Subcutaneous adipose tissue (tissue), 3 donors: ENCODE measurements around the genes SNAP25 and ISM1.

GRCh38 chr20:8431826-8432551, 299.9 kb downstream of the PLCB1 start:
- PRO-cap, result no peak
- RAMPAGE, long total RNA, 3 experiments, result no peak in any of the 3 experiments

GRCh38 chr20:8774414-8775096, 294.3 kb upstream of the PLCB4 start:
- PRO-cap, result no peak
- RAMPAGE, long total RNA, 3 experiments, result no peak in any of the 3 experiments

DNA sequence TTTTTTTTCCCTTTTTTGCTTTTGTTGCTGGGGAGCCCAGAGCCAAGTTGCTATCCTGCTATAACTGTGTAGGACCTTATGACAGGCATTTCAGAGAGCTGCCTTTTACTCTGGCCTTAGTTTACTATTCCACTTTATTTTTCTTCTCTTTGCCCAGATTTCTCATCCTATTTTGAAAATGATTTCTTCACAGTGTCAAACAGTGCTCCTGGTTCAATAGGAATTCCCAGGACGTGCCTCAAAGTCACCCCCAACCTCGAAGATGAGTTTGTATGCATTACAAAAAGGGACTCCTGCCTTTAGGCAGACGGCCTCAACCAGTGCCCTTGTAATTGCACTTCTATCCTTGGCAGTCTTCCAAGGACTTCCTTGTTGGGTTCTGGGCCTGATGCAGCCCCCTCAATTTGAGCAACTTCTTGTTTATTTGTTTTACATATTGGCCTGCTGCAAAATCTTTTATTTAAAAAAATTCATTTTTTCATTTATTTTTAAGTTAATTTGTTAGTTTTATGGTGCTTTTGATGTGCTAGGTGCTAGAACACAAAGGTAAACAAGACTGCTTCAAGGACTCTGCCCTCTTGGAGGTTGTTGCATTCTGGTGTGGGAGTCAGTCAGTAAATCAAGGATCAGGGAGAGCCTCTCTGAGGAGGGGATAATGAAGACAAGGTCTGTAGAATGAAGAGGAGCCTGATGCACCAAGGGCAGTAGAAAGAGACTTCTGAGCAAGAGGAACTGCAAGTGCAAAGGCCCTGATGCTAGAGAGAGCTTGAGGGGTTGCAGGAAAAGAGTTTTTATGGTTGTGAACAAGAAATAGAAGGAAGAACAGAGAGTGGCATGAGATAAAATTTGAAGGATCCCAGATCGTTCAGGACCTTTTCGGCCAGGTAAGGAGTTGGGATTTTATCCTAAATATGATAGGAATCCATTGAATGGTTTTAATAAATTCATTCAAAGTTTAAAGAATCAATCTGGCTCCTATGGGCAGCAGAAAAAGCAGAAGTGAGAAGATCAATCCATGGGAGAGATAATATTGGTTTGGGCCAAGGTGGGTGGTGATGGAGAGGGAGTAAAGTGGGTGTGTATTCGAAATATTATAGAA, 181.4 kb upstream of the LAMP5 start:
- PRO-cap, result no peak
- RAMPAGE, long total RNA, 3 experiments, result no peak in any of the 3 experiments

GRCh38 chr20:9515611-9516238, 1.3 kb downstream of the LAMP5 start:
- PRO-cap, result no peak
- RAMPAGE, long total RNA, 3 experiments, result no peak in any of the 3 experiments

- PRO-cap, result no peak
- RAMPAGE, long total RNA, 3 experiments, result no peak in any of the 3 experiments
Measured at GRCh38 chr20:9889437-9889965, 50.6 kb upstream of the PAK5 start.

DNA sequence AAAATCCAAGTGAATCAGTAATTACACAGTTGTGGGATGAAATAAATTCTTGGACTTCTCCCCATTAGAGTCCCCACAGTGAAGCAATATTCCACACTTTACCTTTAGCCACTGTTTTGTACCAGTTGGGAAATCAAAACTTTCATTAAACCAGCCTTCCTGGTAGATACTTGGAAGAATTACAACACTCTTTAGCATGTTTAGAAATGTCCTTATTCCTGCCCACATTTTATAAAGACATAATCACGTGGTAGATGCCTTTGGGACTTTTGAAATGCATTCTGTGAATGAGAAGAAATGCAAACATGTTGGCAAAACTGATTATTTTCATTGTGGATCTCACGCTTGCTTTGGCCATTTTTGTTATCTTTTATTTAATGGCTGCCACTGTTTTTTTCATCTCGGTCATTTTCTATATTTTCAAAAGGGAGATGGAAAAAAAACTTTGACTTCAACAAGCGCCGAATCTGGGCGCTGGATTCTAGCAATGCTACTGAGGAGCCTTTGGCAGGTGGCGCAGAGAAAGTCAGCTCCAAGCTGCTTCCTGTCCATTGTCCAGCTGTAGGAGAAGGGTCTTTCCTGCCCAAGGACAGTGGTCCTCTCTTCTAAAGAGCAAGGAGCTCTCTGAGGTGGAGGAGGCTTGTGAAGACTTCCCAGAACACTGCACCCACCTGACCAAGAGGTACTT, 48.8 kb upstream of the ANKEF1 start:
- PRO-cap, result no peak
- RAMPAGE, long total RNA, 3 experiments, result start-site peak on the plus strand in 3 of 3 experiments, centred at positions 298 to 322 of the sequence, 22 to 33 reads per replicate

DNA sequence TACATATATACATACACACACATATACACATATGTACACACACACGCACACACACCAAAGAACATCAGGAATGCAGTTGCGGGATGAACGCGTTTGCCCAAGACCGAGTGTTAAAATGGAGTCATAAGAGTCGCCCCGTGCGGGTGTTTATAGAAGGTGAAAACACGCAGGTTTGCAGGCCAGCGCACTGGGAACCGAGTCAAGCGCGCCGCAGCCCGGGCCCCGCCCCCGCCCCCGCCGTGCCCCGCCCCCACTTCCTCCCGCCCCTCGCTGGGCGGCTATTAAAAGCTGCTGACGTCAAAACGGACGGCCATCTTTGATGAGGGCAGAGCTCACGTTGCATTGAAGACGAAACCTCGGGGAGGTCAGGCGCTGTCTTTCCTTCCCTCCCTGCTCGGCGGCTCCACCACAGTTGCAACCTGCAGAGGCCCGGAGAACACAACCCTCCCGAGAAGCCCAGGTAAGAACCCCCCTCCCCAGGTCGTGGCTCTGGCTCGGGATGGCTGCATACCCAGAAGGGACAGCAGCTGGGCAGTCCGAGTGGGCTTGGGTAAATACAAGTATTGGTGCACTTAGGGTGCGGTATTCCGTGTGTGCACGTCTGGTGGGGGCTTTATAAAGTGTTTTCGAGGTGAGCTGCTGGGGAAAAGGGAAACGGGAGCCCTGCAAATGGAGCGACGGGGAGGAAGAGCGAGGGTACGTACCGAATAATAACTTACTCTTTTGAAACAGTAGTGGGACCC, at the start of gene SNAP25:
Gene SNAP25 (plus strand): TSS at position 313 of the 743 bp plus-strand sequence.
- PRO-cap, result bidirectional peak, plus-strand start at position 340 of the sequence, minus-strand start at position 123 of the sequence
- RAMPAGE, long total RNA, 3 experiments, result no peak in any of the 3 experiments

DNA sequence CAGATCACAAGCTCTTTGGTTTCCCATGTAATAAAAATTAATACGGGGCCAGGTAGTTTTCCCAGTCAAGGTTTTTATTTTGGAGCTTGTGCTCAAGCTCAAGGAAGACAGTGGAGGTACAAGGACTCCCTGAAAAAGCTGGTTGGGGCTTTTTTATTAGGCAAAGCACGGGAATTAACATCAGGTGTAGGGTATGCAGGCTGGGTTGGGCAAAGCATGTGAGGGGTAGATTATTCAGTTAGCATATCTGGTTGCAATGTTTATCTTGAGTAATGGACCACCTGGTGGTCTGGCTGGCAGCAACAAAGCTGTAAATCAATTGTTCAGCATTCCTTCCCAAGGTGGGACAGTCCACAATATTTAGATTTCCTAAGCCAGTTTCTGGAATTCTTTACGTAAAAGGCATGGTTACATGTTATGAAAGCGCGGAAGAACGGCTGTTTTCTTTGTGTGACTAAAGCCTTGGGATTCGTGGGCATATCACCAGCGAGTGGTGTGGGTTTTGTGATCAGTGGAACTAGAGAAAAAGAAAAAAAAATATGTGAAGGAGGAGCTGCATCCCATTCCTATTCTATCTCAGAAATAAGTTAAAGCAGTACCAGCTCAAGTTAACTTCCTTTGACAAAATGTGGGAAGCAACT, 81.7 kb downstream of the MKKS start:
- PRO-cap, result no peak
- RAMPAGE, long total RNA, 3 experiments, result no peak in any of the 3 experiments

DNA sequence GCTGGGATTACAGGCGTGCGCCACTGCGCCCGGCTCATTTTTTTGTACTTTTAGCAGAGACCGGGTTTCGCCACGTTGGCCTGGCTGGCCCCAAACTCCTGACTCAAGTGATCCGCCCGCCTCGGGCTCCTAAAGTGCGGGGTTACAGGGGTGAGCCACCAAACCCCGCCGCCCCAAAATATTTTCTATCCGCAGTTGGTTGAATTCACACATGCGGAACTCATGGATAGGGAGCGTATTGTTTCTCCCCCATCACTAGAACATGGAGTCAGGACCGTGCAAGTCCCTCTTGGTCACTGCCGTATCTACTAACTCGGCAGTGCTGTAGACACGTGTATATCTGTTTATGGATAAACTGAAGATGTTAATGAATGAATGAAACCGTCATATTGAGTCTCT, 889 bp downstream of the MKKS start:
- PRO-cap, result no peak
- RAMPAGE, long total RNA, 3 experiments, result no peak in any of the 3 experiments

- PRO-cap, result no peak
- RAMPAGE, long total RNA, 3 experiments, result no peak in any of the 3 experiments
Measured at GRCh38 chr20:10637628-10637948, 36.2 kb downstream of the JAG1 start.

DNA sequence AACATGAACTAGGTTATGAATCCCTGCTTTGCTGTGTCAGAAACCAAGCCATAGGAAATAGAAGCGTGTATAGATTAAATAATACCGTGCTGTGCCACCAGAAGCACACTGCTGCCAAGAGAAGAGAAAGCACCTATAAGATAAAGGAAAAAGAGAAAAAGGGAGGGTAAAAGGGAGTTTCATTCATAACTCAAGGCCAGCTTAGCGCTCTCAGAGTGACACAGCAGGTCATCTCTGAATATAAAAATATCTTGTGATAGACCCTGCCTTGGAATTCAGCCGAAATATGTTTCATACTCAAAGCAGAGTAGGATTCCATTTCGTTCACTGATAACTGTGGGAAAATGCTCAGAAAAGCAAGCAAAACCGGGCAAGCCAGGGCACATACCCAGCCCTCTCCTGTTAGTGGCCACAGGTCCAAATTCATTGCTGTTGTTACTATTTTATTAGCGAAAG, 8.7 kb downstream of the JAG1 start:
- PRO-cap, result no peak
- RAMPAGE, long total RNA, 3 experiments, result no peak in any of the 3 experiments

DNA sequence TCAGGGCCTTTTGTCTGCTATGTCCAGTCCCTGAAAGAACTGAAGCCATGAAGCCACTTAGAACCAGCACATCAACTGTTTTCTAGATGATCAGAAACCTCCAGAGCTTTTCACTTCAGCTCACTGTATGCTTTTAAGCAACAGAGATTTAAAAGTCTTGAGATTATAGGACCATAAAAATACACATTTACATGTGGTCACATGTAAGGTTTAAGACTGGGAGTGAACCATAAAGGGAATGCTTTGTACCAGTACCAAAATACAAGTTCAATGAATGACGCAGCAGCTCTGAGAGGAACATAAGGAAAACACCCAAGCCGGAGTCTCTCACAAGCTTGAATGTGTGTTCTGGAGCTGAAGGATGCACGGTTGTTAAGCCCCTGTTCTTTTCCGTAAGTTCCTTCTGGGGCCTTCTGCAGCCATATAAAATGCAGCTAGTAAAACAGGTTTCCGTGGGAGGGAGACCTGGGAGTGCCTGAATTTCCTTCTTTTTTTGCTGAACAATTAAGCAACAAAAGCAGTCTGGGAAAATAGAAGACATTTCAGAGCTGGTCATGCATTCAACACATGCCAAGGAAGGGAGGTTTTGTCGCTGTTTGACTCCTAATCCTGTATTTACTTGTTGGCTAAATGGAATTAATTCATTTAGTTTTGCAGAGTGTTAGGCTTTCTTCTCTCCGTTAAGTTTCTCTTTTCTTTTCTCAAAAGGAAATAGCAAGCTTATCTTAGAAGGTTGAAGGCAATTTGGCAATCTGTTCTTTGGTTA, 73.2 kb upstream of the JAG1 start:
- PRO-cap, result no peak
- RAMPAGE, long total RNA, 3 experiments, result no peak in any of the 3 experiments

DNA sequence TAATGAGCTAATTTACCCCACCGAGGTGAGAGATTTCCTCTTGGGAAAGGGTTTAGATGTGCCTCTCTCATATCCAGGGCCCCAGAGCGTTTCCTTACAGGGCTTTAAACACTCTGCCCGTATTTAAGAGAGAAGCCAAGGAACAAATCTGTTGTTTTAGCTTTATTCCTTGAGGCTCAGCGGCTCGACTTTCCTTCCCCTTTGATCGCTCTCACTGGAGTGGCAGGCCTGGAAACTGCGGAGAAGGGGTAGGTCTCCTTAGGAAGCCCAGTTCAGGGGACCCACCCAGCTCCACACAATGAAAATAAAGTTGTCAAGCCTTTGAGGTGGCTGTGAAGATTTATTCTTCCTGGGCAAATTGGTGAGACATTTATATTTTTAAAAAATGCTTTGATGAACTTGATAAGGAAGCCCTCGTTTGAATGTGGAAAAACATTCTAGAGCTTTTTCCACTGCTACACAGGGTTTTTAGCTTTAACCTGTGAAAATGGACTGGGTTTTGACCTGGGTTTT, 132.0 kb upstream of the JAG1 start:
- PRO-cap, result no peak
- RAMPAGE, long total RNA, 3 experiments, result no peak in any of the 3 experiments

- PRO-cap, result no peak
- RAMPAGE, long total RNA, 3 experiments, result no peak in any of the 3 experiments
Measured at GRCh38 chr20:11108025-11108499, 434.3 kb upstream of the JAG1 start.

DNA sequence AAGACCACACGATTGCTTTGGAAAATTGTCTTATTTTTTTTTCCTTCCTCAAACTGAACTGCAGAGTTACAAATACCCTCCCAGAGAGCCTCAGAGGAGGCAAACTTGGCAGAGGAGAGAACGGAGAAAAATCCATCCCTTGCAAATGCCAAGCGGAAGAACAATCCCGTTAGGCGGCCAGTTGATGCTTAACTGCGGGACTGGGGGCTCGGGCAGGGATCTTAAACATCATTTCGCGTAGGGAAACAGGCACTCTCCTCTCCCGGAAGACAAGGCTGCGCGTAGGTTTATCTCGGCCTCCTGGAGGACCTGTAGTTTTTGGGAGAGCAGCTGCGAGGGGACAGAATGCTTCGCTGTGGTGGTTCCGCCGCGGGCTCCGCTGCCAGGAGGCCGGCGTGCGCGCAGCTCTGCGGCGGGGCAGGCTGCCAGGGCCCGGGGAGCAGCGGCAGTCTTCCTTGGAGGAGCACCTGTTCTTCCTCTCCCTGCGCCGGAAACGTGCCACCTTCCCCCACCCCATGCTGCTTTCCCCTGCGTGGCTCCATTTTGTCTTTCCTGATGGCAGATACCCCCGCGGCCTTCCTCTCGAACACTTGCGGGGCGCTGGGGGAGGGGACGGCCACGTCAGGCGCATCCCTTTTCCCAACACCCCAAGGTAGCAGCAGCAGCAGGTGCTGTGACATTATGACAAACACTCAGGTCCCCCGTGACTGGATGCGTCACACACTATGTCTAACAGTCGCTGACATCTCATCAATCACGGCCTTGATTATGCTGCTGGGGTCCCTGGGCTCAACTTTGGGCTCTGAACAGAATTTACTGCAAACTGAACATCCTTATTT, 230.8 kb upstream of the BTBD3 start:
- PRO-cap, result no peak
- RAMPAGE, long total RNA, 3 experiments, result no peak in any of the 3 experiments

DNA sequence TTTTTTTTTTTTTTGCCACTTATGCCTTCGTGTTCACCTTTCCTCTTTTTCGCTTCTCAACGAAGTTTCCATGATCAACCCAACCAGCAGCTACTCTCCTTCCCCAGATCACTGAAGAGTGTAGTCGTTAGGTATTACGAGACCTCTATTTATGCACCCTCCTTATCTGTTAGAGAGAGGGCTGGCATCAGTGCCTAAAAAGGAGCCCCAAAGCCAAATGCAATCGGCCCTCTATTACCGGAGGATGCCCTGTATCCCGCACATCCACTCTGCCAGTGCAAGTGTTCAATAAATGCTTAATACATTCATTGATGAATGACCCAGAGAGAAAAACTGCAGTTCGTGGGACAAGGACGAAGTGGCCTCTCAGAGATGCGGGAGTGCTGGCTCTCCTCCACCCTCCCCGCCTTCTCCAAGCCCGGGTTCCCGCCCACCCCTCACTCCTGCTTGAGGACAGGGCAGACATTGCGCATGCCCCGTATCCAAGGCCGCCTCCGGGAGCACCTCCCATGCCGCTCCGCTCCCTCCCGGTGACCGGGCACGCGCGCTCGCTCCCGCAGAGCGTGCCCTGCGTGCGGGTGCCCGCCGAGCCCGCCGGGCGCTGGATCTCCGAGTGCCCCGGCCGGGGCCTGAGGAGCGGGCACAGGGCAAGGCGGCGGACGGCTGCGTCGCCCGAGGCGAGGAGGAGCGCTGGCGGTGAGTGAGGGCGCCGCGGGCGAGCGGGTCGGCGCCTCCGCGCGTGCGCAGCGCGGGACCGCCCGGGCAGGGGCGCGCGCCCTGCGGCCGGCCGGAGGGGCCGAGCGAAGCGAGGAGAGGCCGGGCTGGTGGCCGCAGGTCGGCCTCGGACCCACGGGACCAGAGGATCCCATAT, 27.2 kb upstream of the BTBD3 start:
- PRO-cap, result unidirectional peak, plus-strand start at position 612 of the sequence; unidirectional peak, plus-strand start at position 782 of the sequence
- RAMPAGE, long total RNA, 3 experiments, result no peak in any of the 3 experiments

GRCh38 chr20:12286272-12286551, 368.5 kb downstream of the BTBD3 start:
- PRO-cap, result no peak
- RAMPAGE, long total RNA, 3 experiments, result no peak in any of the 3 experiments

DNA sequence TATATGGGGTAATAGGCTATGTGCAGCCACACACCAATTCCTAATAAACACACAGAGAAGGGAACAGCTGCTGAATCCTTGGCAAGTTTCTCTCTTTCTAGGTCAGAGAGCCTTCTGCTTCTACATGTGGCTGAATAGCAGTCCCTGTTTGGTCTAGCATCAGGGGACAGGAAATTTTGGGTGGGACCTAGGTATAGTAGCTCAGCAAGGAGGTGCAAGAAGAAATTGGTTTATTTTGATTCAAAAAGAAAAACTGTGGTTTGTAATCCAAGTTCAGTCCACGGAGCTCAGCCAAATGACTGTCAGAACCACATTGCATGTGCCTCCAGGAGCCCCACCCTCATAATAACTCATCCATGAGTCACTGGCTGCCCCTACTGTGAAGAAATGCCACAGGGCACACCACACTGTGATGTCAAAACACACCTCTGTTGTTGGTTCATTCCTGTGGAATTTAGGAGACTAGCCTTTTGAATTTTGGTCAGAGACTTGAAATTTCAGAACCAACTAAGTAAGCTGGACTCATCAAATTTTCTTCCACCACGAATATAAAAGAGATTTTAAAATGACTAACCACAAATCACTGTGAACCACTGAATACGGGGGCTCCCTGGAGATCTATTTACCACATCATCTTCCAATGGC, 21.2 kb downstream of the SPTLC3 start:
- PRO-cap, result no peak
- RAMPAGE, long total RNA, 3 experiments, result no peak in any of the 3 experiments

DNA sequence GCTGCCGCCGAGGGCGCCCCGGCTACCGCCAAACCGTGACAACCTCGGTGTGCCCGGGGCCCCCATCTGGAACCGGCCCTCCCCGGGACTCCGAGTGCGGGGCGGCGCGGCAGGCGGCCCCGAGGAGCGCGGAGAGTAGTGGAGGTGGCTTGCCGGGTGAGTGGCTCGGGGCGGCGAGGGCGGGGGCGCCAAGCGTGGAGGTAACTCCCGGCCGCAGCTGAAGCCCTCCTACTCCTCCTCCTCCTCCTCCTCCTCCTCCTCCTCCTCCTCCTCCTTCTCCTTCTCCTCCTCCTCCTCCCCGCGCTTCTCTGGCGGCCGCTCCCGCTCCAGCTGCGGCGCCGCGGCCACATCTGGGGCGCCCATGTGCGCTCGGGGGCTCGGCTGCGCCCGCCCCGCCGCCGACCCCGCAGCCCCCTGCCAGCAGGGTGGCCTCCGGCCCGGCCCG, at the start of gene ISM1:
Gene ISM1 (plus strand): TSS at position 286 of the 445 bp plus-strand sequence.
- PRO-cap, result unidirectional peak, minus-strand start at position 140 of the sequence
- RAMPAGE, long total RNA, 3 experiments, result no peak in any of the 3 experiments

DNA sequence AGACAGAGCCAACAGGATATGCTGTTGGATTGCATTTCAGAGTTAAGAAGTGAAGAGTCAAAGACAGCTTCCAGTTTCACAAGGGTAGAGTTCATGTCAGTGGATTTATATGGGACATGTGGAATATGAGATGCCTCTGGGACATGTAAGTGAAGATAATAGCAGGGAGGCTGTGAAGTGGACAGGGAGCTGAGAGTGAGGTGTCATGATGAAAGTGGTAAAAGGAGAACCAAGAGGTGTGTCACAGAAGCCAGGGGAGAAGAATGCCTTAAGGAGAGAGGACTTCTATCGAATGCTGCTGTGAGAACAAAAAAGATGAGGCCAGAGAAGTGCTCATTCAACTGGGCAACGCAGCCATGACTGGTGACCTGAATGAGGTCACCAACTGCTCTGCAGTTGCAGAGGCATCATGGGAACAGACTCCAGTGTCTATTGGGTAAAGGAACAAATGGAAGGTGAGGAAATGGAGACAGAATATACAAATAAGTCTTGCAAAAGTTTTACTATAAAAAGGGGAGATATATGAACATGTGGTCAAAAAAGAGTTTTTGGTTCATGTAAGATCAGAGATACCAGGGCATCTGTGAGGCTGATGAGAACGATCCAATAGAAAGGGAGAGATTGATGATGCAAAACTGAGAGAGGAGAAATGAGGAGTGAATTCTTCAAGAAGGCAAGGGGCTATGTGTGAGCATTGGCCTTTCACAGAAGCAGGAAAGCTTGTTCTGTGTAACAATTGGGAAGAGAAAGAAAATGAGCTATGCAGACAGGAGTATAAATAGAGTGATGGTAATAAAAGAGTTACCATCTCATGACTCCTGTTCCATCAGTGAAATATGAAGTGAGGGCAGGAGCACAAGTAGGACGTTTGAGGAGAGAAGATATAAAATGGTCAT, 20.0 kb downstream of the ISM1 start:
- PRO-cap, result no peak
- RAMPAGE, long total RNA, 3 experiments, result start-site peak on the plus strand in 1 of 3 experiments, centred at positions 70 to 414 of the sequence, 6 reads per replicate